Smooth muscle cell (in vitro differentiated cells): ENCODE data around the gene MIEF2.

- RAMPAGE, long total RNA = no peak
Observed at GRCh38 chr17:18257013-18257827, 1.3 kb downstream of the FLII start.

GRCh38 chr17:18257828-18258469 is 589 bp downstream of the FLII start:
- RAMPAGE, long total RNA = no peak

- RAMPAGE, long total RNA = no peak
Observed at GRCh38 chr17:18260165-18261205, at the start of gene MIEF2. Gene MIEF2 (plus strand): TSS chr17:18260662.

GRCh38 chr17:18569244-18569891 is 74.8 kb downstream of the TBC1D28 start:
- RAMPAGE, long total RNA = no peak

GRCh38 chr17:19000402-19001401 is 3.9 kb downstream of the FAM83G start:
- RAMPAGE, long total RNA = no peak

DNA sequence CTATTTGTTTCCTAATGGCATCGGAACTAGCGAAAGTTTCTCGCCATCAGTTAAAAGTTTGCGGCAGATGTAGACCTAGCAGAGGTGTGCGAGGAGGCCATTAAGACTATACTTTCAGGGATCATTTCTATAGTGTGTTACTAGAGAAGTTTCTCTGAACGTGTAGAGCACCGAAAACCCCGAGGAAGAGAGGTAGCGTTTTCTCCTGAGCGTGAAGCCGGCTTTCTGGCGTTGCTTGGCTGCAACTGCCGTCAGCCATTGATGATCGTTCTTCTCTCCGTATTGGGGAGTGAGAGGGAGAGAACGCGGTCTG is 15.0 kb upstream of the GRAP start:
- RAMPAGE, long total RNA = no peak

DNA sequence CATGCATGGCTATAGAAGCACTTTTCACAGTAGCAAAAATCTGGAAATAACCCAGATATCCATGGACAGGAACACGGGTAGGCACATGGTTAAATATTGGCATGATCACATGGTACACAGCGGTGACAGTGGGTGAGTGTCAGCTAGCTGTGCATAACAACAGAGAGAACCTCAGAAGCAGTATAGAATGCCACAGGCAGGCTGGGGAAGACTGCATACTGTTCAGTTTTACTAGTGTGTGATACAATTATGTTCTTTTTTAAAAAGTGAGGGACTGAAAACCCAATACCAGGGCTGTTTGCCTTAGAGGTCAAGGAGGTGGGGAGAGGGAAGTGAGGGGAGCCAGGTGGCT is 31.5 kb downstream of the EPN2 start:
- RAMPAGE, long total RNA = no peak

DNA sequence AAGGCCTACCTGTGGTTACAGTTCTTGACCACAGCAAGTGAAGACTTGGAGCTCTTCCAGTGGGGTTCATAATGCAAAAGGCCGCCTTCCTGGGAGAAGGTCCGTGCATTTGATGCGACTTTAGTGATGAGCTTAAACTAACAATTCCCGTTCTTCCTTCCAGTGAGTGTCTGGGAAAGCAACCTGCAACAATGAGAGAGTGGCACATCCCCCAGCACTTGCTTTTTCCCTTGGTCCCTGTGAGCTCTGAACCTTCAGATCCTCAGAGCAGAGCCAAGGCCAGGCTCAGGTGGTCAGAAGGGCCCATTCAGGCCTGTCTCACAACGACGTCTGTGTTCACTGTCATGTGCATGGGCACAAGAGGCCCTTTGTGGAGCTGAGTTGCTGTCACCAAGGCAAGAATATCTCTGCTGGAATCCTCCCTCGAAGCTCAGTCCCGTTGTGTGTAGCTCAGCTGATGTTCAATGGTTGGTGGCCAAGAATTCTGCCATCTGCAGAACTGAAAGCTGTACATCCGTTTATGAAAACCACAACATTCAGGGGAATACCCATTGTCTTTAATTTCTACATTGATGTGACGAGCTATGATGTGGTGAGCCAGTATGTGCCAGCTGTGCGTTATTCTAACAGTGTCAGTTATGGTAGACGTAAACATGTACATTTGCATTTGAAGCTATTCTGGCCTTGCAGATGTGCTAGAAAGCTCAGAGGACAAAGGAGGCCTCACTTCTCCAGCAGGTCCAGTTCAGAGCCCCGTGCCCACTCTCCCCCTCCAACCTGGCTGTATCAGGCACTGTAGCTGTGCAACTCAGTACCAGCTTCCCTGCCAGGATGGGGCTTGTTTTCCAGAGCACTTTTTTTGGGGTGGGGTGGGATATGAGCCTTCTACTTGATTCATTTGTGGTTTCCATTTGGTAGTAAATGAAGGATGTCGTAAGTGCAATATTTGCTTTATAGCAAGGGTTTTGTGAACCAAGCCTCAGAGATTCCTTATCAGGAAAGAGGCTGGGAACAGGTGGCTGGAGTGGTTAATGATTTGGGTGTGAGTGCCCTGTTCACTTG is 56.3 kb downstream of the B9D1 start:
- RAMPAGE, long total RNA = no peak

DNA sequence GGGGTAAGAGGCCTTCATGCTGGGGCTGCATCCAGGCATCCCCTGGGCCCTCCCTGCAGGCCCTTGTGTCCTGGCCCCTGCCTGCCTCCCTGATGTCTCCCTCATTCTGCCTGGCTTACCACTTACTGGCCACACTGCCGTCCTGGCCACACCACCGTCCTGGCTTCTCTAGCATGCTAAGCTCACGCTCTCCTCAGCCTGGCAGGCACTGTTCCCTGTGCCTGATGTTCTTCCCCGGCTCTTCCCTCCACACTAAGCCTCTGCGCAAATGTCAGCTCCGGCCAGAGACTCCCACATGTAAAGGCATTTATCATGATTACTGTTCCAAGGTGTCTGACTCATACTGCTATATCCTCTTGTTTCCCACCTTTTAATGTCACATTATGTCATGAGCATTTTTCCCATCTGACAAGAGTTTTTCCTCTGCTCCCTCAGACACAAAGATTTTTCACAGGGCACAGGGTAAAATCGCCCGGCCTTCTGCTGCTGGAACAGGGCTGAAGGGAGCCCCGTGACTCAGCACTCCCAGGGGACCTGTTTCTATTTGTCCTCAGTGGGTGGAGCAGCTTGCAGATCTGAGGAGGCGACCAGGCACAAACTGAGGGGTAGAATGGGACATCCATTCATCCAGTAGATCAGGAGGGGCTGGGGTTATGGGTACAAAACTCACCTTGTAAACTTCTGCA is 15.8 kb downstream of the B9D1 start:
- RAMPAGE, long total RNA = no peak

- RAMPAGE, long total RNA = no peak
Observed at GRCh38 chr17:19369657-19370278, 7.2 kb upstream of the B9D1 start.

DNA sequence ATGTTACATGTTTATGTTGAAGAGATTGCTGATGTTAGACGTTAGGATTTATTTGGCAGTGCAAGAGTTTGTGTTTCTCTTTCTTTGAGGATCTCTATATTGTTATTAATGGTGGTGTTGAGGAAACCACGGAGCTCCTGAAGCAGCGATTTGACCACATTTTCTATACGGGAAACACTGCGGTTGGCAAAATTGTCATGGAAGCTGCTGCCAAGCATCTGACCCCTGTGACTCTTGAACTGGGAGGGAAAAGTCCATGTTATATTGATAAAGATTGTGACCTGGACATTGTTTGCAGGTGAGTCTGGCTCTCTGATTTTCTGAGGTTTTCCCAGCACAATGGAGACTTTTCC is 7.7 kb downstream of the ALDH3A2 start:
- RAMPAGE, long total RNA = no peak

DNA sequence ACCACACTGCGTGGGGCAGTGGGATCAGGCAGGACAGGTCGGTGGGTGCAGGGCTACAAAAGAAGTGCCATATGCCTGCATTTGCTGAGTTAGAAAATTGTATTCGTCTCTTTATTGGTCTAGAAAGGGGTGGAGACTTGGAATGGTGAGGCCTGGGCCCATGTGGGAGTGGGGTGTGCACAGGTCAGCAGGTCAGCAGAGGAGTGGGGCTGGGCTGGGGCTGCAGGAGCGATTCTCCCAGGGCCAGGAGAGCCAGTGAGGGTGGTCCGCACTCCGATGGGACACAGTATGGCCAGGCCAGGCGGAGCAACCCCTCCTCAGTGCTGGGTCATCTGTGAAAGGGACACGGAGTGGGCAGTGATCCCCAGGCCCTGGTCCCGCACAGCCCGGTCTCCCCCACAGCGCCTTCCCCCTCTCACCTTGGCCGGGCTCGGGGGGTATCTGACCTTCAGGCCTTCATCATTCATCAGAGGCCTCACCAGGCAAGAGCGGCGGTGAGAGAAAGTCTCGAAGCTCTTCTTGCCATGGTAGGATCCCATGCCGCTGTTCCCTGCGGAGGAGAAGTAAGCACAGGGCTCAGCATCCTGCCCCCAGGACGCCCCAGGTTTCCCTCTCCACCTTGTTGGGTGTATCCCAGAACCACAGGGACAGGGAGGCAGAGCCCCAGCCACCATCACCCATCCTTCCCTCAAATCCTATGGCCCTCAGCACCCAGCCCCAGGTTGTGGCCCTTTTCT is 10.0 kb downstream of the ALDH3A1 start:
- RAMPAGE, long total RNA = no peak

DNA sequence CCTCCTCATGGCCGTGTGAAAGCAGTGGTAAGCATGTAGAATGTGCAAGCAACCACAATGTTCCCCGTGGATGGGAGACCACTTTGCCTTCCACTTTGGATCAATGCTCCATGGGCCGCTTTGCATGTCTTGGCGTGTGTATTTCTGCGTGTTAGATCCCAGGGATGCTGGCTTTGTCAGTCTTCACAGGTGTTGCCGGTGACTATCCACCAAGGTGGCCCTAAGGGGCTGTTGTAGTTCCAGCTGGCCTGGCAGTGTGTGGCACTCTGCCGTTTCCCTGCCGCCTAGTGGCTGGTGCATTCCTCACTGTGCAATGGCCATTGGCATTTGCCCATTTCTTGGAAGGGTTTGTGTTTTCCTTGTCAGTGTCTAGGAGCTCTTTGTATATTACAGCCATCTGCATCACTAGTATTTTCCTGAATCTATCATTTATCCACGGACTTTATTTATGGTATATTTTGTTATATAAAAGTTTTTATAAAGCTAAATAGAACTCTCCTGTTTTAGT is 5.7 kb upstream of the ALDH3A1 start:
- RAMPAGE, long total RNA = no peak

DNA sequence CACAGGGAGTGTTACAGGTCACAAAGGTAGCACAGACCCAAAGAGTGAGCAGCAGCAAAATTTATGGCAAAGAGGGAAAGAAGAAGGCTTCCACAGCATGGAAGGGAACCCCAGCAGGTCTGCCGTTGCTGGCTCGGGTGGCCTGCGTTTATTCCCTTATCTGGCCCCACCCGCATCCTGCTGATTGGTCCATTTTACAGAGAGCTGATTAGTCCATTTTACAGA is 41.7 kb upstream of the DHRS7B start:
- RAMPAGE, long total RNA = no peak

GRCh38 chr17:21132339-21132949 is 5.7 kb downstream of the DHRS7B start:
- RAMPAGE, long total RNA = no peak

DNA sequence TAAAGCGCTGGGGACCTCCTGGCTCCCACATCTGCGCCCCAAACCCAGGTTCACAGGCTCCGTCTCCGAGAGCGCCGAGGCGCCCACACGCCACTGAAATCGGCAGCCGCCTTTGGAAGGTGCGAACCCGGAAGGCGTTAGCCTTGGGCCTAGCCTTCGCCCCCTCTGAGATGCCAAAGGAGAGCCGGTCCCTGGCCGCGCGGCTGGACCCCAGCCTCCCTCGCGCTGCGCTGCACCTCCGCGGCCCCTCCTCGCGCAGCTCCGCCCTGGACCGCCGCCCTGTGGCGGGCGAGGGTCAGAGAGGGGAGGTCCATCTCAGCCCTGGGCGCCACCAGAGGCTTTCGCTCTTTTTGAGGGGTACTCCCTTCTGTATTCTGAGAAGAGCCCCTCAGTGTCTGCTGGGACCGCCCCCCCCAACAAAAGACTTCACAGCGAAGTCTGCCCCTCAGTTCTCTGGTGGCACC is 1.8 kb downstream of the KCNJ12 start:
- RAMPAGE, long total RNA = no peak

GRCh38 chr17:21395221-21395420 is 19.0 kb downstream of the KCNJ12 start:
- RAMPAGE, long total RNA = no peak

GRCh38 chr17:21397321-21397958 is 21.3 kb downstream of the KCNJ12 start:
- RAMPAGE, long total RNA = no peak

GRCh38 chr17:27239016-27239504 is 54.9 kb upstream of the WSB1 start:
- RAMPAGE, long total RNA = no peak

GRCh38 chr17:27244466-27245833 is 49.0 kb upstream of the WSB1 start:
- RAMPAGE, long total RNA = no peak